ENCODE measurements around a stretch of chr2.

- PRO-cap, result no peak
Measured at GRCh38 chr2:17543040-17543827, 2.7 kb downstream of the VSNL1 start.

GRCh38 chr2:17543828-17544362 is 3.4 kb downstream of the VSNL1 start:
- PRO-cap, result no peak

GRCh38 chr2:17615861-17616406 is 75.4 kb downstream of the VSNL1 start:
- PRO-cap, result no peak

- PRO-cap, result no peak
Measured at GRCh38 chr2:17618965-17619164, 78.4 kb downstream of the VSNL1 start.

DNA sequence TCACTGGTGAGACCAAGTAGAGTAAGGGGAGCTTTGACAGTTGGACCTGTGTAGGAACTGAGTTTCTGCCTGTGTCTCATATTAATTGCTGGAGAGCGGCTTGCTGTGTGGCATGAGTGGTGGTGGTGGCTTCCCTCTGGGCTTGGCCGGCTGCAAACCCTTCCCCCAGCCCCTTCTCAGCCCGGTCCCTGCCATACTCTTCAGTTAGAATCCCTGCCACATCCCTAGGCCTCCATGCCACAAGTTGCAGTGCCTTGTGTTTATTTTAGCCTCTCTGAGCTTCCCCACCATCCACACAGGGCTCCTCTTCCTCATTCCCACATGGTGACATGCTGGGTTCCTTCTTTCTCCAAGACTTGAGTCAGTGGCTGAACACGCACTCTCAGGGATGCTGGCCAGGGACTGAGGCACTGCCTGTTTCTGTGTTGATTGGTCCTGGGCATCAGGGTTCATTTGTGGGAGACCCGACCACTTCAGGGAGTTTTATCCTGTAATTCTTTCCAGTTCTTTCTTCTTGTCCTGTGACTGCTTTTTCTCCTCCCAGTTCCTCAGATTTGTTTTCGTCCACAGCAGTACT is 56.2 kb downstream of the KCNS3 start:
- PRO-cap, result no peak

DNA sequence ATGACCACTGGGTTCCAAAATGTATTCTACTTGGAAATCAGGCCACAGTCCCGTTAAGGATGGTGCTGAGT is 1.0 kb downstream of the RDH14 start:
- PRO-cap, result no peak

- PRO-cap, result no peak
Measured at GRCh38 chr2:18961884-18962364, 372.6 kb upstream of the NT5C1B start.

GRCh38 chr2:18992036-18992298 is 366.5 kb downstream of the OSR1 start:
- PRO-cap, result no peak

- PRO-cap, result no peak
Measured at GRCh38 chr2:19356974-19358222, 1.0 kb downstream of the OSR1 start.

GRCh38 chr2:19711406-19712178 is 190.2 kb downstream of the TTC32 start:
- PRO-cap, result no peak

GRCh38 chr2:20066348-20066837 is 15.0 kb upstream of the LAPTM4A start:
- PRO-cap, result unidirectional peak, plus-strand start at chr2:20066540

GRCh38 chr2:20091216-20092032 is 40.0 kb upstream of the LAPTM4A start:
- PRO-cap, result no peak

GRCh38 chr2:20151037-20151657 is 73.8 kb downstream of the SDC1 start:
- PRO-cap, result no peak

GRCh38 chr2:20156653-20157510 is 68.0 kb downstream of the SDC1 start:
- PRO-cap, result no peak

GRCh38 chr2:20200672-20201799 is 23.9 kb downstream of the SDC1 start:
- PRO-cap, result no peak

DNA sequence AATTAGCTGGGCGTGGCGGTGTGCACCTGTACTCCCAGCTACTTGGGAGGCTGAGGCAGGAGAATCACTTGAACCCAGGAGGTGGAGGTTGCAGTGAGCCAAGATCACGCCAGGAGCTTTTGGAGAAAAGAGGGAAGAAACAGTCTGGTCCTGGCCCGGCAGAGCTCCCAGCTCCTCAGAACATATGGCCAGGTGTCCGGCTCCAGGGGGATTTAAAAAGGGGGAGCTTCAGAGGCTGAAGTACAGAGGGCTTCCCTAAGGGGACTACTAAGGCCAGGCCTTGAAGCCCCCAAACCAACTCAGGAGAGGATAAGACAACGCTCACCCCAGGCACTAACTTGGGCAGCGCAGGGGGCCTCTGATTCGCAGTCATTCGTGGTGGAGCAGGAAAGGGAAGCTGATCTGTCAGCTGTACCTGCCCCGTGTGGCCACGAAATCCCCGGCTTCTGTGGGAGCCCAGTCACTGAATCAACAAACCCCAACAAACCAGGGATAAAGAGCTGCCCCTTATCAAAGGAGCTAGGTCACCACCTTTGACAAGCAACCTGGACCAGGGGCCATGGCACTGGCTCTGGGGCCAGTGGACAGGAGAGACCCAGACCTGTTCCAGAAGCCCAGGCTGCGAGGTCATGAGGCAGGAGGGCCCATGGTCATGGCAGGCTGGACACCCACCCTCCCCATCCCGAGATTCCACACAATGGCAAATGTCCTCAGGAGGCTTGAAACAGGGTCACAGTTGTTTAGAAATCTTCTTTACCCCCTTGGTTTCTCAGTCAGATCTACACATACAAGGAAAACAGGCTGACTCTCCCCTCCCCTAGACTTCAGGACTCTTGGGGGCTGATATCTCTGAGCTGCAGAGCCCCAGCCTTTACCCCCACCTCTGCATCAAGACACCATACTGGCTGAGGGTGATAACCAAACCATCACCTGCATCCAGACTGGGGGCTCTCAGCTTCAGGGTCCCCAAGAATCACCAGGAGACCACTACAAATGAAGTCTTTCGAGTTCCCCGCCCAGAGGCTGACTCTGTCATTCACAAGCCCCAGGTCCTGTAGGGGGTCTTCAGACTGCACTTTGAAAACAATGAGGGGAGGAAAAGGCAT is 14.4 kb downstream of the SDC1 start:
- PRO-cap, result no peak

GRCh38 chr2:20213511-20214546 is 11.1 kb downstream of the SDC1 start:
- PRO-cap, result no peak

DNA sequence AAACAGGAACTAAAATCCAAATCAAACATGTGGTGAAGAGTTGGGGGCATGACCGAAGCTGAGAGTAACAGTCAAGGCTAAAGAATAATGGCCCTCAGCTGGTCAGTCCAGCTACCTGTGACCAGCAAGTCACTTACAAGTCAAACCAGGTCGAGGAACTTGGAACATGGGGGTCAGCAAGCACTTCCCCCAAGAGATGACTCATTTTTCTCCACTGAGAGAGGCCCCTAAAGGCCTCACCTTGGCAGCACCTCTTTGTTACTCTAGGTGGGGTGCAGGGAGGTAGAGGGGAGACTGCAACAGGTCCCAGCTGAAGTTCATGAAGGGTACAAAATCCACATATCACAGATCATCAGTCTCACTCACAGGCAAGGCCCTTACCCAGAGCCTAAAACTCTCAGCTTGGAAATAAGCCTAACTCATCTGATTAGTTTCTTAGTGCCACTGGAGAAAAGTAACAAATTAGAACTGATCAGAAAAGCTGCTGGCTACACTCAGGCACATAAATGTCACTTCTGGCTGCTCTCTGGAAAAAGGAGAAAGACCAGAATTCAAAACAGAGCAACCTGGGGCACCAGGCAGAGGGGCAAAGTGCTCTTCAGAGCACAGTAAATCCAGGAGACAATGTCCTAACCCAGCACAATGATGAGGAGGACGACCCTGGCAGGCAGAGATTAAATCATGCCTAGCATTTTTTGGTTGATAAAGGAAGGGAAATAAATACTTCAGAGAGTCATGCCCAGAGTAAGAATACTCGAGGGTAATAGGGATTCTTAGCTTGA is 3.9 kb downstream of the SDC1 start:
- PRO-cap, result no peak

DNA sequence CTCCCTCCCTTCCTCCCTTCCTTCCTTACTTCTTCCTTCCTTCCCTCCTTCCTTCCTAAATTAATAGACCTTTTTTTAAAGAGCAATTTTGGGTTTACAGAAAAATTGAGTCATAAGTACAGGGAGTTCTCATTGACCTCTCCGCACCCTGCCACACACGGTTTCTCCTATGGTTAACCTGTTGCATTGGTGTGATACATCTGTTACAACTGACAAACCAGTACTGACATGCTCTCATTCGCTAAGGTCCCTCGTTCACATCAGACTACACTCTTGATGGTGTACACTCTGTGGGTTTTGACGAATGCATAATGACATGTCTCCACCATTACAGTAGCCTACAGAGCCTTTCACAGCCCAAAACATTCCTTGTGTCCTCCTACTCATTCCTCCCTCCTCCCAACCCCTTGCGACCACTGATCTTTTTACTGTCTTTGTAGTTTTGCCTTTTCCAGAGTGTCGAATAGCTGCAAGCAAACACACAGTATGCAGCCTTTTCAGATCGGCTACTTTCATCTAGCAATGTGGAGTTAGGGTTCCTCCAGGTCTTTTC is 11.7 kb upstream of the SDC1 start:
- PRO-cap, result no peak

DNA sequence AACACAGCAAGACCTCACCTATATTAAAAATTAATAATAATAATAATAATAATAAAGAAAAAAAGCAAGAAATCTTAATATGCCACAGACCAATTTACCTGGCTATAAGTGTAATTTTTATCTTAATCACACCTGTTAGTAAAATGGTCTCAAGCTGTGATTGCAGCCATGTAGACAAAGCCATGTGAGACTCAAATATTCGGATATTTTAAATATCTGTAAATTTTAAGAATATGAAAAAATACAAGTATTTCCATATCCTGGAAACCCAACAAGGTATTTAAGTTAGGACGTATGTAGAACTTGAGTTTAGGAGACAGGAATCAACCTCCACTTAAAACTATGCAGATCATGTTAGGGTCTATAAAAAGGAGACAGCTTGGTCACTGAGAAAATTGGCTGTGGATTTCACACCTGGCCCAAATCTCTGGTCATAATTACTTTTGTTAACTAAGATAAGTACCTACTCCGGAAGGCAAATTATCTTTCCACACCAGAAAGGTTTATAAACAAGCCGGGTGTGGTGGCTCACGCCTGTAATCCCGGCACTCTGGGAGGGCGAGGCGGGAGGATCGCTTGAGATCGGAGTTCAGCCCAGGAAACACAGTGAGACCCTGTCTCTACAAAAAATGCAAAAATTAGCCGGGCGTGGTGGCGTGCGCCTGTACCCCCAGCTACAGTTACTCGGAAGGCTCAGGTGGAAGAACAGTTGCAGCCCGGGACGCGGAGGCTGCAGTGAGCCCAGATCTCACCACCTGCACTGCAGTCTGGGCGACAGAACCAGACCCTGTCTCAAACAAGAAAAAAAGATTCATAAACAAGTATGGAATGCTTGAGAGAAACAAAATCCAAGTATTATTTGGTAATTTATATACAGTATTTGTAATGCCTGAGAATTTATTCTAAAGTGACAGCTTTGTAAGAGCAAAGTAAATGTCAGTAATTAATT is 2.2 kb downstream of the PUM2 start:
- PRO-cap, result no peak